AG08470 (cell line): Measurements from ENCODE around the gene KCNA1.

DNA sequence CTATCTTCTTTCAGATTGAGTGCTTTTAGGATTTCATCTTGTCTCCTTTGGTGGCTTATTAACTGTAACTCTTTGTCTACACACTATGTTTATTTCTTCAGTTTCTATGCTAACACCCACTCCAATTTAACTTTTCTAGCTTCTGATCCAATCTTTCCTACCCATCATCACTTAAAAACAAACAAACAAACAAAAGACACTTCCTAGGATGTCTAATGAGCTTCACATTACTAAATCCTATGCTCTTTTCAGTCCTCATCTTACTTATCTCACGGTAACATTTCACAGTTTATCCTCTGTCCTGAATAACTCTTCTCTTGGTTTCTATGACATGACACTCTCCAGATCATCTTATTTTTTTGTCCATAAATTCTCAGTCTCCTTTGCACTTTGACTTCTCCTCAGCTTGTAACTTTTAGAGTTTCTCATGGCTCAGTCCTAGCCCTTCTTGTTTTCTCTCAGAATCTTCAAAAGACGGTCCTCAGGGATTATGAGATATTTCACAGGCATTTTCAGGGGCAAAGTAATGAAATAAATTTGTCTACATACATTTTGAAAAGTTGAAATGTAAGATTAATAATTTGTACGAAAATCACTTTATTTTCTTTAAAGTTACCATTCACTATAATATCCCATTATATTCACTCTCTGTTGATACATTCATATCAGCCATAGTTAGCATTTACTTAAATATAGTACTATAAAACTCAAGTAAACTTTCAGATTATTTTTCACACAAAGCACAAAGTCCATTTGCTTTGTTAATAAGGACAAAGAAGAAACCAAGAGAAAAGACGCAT, 7.1 kb downstream of the PARP11 start:
- RRBS: no CpG with 5 or more reads among the region's 4 CpGs

DNA sequence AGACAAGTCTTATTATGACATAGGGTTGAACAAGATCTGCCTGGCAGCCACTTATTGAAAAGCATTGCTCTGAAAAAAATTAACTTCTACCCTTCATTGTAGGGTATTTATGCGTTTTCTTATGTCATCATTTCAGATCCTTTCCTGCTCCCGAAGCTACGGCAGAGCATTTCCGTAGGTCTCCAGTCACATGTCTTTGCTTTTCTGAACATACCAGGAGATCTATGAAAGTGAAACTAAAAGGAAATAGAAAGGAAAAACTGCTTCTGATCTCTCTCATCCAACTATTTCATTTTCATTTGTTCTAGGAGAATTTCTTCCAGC, 11.9 kb upstream of the PARP11 start:
- RRBS: no CpG with 5 or more reads among the region's 4 CpGs

DNA sequence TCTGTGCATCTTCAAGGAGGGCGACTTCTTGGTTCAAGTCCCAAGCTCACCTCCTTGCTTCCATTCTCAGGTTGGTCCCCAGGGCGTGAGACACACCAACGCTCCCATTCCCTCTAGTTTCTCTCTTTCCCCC, 109.4 kb upstream of the CCND2 start:
- RRBS: no CpG with 5 or more reads among the region's 3 CpGs

DNA sequence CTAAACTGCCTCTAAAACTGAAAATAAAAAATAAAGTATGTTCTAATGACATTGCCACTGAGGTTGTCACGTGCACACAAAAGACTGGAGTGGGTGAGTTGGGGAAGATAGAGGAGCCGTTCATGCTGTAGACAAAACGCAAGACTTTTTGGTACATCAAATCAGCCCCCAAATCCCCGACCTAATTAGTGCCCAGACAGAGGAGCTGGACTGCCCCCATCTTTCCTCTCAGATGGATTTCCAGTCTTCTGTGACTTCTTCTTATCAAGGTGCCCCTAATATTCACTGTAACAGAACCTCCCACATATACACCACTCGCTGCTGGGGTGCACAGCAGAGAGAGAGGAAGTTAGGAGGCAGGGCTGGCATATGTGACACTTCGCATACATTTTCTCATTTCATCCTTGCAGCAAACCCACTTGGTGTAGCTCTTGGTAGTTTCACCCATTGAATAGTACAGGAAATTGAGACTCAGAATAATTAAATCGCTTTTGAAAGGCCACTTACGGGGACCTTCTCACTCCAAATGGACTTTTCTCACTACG, 56.6 kb upstream of the CCND2 start:
- RRBS: no CpG with 5 or more reads among the region's 9 CpGs

DNA sequence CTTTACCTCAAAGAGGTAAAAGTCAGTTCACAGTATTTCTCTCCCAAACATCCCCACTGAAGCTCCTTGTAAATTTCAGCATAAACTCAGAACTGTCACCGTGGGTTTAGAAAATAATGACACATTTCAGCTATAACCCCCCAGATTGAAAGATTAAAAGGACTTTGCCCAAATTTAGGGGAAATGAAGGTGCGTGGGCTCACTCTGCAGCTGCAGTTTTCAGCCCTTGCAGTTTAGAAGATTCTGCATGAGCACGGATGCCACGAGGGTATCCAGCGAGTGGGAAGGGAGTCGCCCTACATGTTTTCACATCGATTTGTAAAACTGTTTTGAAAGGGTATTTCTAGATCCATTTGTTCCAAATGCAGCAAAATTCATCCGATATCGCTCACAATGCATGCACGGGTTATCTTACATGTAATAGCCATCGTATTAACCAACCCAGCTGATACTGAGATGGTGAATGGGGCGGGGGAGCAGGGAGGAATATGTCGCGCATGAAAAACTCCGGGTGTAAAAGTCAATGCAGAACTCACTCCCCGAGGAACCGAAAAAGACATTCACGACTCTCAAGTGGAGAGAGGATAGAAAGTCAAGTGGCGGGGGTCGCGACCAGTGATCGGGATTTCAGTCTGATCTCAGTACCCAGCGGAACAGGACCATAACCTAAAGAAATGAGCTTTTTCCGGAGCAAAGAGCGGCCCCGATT, 5.0 kb upstream of the CCND2 start:
- RRBS: 17% methylated on average over 3 of the region's 26 CpGs

- RRBS: 7% methylated on average over 2 of the region's 20 CpGs
These were observed 7.6 kb downstream of the CCND2 start for GRCh38 chr12:4280938-4281706.

DNA sequence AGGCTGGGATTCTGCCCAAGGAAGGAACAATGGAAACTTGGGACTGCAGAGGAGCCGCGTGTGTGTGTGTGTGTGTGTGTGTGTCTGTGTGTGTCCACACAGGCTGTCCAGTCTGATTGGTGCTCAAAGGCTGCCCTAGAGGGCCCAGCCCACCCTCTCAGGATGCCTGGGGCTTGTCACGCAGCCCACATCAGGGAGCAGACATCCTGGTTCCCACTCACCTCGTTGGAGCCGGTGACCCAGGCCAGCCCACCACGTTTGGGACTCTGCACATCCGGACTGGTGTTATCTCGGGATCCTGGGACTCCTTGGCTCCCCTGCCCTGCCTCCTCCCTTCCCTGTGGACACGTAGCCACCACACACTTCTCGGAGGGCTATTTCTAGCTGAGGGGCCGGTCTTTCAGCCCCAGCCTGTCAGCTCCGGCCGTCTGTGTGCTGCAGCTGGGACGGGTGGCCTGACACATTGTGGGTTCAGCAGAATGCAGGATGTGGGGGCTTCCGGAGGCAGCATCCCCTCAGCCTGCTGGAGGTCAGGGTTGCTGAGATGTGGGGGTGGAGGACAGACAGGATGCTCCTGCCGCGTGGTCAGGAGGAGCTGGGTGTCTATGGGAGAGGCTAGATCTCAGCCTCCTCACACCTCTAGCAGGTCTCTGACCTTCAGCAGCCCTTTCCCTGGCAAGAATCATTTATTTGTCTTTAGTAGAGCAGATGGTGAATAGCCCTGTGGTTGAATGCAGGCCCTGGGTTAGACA, 12.8 kb upstream of the FGF23 start:
- RRBS: 45% methylated on average over 7 of the region's 17 CpGs

DNA sequence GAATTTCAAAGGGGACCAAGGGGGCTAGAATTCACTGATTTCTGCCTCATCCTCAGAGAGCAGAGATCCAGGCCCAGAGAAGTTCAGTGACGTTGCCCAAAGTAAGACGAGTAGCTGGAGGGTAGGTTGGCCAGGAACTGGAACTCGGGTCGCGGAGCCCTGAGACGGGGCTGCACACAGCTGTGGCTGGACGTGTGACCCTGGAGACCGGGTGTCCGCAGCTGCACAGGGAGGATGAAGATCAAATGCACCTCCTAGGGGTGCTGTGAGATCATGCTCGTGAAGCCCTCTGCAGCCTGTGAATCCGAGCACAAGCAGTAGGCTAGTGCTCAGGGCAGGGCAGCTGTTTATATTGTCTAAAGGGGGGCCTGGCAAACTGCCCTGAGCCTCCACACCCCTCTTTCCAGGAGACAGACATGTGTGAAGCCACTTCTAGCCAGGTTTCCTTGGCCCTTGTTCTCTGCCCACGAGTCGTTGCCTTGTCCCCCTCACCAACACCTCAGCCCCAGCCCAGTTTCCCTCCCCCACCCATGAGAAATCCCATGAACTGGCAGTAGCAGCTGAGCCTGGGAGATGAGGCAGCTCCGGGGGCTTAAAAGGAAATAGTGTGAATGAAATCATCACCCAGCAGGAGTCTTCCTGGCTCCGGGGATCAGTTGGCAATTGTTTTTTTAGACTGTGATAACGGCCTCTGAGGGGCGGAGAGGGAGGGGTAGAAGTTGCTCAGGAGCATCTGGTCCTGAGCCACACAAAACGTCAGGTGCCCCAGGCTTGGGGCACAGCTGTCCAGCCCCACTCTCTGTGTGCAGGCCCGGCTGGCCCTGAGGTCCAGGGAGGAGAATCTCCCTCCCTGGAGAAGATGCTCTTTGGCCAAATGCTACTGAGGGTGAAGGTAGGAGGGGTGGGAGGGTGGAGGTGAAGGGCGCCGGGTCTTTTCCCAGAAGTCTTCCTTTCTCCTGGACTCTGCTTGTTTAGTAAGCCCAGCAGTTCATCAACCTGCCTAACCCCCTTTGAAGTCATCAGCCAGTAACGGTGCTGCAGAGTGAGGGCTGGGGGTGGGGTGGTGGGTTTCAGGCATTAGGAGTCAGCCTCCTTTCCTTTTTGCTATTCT, 4.1 kb downstream of the FGF6 start:
- RRBS: 17% methylated on average over 1 of the region's 22 CpGs

DNA sequence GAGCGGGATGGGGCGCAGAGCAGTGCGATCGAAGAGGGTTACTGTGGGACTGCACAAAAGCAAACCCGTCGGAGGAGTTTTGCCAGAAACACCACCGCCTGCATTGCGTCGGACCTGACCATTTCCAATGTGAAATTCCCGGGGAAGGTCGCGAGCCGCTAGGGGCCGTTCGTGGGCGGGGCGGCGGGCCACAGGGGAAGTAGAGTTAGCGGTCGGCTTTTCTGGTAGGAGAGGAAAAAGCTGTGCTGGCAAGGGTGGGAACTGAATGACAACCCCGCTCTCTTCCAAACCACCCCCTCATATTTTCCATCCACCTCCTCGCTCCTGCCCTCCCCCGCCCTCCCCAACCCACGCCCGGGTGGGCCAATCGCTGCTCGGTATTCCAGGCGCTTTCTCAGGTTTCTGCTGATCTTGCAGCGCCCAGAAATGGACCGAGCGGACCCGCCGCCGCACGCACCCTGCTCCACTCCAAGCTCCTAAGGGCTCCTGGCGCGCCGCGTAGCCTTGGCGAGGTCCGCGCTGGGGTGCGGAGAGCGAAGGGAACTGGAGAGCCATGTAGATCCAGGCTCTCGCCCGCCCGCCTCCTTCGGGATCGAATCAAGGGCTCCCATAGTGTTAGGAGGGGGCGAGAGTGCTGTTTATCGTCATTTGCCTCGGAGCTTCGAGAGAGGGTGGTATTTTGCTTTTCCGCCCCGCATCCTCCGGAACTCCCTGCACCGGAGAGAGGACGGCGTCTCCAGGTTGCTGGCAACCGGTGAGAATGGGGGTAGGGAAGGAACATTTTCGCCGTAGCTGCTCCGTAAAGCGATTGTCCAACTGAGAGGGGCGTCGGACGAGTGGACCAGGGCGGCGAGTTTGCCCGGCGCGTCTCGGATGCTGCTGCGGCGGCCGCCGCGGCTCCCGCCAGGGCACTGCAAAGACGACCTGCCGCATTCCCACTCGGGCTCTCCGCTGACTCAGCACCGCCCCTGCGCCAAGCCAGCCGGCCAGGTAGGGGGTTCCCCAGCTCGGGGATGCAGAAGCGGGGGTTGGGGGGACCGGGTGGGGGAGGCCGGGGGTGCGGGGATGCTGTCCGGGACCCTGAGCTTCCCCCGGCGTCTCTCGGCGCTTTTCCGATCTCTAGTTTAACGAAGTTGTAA, at the start of gene KCNA1:
Gene KCNA1, plus strand, starts transcription at position 423 of the 1,139 bp plus-strand sequence.
- RRBS: 9% methylated on average over 19 of the region's 98 CpGs

GRCh38 chr12:4959870-4960570, 50.3 kb downstream of the KCNA1 start:
- RRBS: no CpG with 5 or more reads among the region's 16 CpGs

DNA sequence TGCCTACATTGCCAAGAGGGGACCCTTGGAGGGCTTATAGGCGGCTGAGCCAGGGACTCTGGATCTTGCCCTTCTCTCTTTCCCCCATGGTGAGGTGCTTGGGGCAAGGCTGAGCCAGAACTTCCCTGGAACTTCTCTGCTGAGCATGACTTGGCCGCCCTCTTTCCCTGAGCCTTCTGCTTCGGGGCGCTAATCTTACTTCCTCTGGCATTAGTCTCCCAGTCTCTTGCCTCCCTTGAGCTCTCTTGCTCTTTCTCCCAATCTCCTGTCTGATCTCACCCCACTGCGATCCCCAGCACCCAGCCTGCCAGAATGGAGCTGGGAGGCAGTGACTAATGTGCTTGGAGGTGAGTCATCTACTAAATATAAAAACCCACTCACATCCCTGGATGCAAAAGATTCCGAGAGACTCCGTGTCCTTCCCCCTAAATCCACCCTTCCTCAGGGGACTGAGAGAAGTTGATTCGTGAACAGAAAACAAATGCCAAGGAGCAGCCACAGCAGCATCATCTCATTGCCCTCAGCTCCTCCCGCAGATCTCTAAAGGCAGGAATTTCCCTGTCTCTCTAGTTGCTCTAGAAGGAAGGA, 45.8 kb upstream of the KCNA5 start:
- RRBS: no CpG with 5 or more reads among the region's 9 CpGs

DNA sequence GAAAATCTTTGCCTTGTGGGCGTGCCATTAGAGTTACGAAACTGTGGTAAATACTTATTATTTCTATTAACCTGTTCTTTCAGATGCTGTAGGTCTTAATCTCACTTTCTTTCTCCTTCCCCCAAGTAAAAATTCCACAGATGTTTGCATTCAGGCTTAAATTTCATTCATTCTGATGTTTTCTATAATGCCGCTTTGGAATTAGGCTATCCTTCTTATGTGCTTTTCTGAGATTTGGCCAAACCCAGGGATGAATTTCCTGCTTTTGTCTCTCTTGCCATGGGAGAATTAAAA, 71.0 kb downstream of the KCNA5 start:
- RRBS: no CpG with 5 or more reads among the region's 3 CpGs

GRCh38 chr12:5201827-5202383, 158.2 kb downstream of the KCNA5 start:
- RRBS: no CpG with 5 or more reads among the region's 10 CpGs

GRCh38 chr12:5548559-5548944, 116.6 kb downstream of the NTF3 start:
- RRBS: no CpG with 5 or more reads among the region's 3 CpGs

DNA sequence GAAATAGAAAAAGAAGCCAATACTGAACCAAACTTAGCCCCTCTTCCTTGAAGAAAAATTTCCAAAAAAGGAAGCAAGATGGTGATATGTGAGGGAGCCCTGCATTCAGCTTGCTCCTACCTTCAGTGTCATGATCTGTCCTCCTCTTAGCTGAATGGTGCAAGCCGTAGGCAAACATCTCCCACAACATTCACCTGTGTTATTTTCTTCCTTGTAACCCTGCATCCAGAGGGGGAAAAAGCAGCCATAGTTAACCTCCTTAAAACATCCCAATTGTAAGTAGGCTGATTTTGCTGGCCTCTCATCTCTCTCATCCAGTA, 8.3 kb upstream of the ANO2 start:
- RRBS: no CpG with 5 or more reads among the region's 1 CpG

- RRBS: no CpG with 5 or more reads among the region's 5 CpGs
These were observed 54.0 kb downstream of the VWF start for GRCh38 chr12:6070328-6070991.

DNA sequence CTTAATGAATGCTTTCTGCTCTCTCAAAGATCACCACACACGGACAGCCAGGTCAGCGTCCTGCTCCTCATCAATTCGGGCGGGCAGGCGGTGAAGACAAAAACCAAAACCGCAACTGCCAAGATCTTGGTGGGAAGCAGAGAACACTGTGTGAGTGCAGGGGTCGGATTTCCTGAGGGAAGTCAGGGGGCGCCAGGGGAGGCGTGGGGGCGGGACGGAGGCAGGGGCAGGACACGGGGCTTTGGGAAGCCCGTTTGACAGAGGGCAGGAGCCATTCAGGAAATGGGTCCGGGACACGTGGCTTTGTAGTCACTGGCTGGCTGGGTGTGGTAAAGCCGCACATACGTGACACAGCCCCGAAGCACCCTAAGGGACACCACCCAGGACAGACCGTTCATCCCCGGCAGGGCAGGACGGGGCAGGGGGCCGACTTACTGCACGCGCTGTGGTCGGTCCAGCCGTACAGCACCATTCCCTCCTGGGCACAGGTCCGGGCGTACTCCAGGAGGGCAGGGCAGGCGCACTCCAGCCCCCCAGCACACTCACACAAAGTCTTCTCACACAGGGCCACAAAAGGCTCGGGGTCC, 49.5 kb downstream of the VWF start:
- RRBS: 44% methylated on average over 8 of the region's 30 CpGs

GRCh38 chr12:6084104-6085072, 40.1 kb downstream of the VWF start:
- RRBS: no CpG with 5 or more reads among the region's 8 CpGs

DNA sequence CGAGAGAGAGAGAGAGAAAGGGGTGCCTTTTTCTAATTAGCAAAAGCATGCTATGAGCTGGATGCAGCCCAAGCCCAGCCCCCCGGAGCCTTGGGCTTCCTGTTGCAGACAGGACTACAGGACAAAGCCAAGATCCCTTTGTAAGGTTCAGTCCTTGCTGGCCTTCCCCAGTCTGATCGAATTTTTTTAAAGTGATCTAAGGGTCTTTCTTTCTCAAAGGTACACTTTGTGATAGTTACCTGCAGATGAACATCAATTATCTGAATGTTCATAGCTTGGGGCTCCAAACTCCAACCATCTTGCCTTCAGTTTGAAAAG, 36.0 kb downstream of the VWF start:
- RRBS: no CpG with 5 or more reads among the region's 3 CpGs

- RRBS: no CpG with 5 or more reads among the region's 18 CpGs
These were observed 15.8 kb downstream of the CD9 start for GRCh38 chr12:6215601-6216841.